ENCODE measurements around a stretch of chr10.

DNA sequence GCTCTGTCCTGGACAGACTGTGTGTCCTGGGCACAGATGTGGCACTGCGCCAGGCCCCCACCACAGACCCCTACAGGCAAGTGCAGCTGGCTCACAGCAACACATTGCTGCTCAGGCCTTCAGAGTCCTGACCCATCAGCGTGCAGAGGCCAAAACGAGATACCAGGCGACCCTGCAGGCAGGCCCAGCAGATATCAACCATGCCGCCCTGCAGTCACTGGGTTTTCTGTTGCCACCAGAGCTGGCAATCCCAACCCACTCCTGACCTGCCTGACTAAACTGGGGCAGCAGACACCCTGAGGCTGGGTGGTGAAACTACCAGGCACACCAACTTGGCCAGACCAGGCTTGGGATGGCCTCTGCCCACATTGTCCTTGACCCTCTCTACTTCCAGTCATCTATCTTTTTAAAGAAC, 20.3 kb downstream of the ZCCHC24 start:
- RRBS: no CpG with 5 or more reads among the region's 5 CpGs

DNA sequence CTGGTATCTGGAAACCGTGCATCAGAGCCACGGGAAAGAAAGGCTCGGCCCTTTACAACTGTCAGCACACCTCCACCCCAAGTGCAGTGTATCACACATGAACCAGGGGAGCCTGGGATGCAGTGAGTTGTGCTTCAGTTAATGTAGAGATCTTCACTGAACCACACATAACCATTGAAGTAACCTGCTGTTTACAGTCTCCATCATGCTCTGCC, 12.0 kb downstream of the NUTM2B start:
- RRBS: no CpG with 5 or more reads among the region's 3 CpGs

- RRBS: 1% methylated on average over 17 of the region's 77 CpGs
These were observed 44.3 kb downstream of the SFTPD start for GRCh38 chr10:79904306-79905360.

GRCh38 chr10:80144002-80144305, 11.4 kb downstream of the PLAC9 start:
- RRBS: no CpG with 5 or more reads among the region's 7 CpGs

- RRBS: 89% methylated on average over 2 of the region's 6 CpGs
These were observed 20.5 kb downstream of the ANXA11 start for GRCh38 chr10:80184603-80185569.

GRCh38 chr10:80253851-80254279, 35.6 kb downstream of the MAT1A start:
- RRBS: no CpG with 5 or more reads among the region's 2 CpGs

DNA sequence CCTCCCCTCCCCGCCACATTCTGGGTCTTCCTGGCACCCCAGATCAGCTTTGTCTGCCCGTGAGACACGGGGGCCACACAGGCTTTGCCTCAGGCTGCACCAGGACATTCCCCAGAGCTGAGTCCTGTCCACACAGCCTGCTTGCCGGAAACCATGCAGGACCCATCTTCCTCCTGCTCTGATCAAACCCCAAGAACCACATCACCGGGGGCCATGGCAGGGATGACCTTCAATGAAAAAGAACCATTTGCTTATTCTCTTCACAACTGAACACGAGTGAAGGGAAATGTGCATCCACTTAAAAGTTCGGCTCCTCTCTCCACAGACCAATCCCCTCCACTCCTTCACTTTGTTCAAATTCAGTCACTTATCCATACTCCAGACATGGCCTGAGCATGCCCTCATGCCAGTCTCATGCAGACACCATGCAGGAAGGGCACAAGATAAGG, 18.4 kb downstream of the MAT1A start:
- RRBS: no CpG with 5 or more reads among the region's 7 CpGs

DNA sequence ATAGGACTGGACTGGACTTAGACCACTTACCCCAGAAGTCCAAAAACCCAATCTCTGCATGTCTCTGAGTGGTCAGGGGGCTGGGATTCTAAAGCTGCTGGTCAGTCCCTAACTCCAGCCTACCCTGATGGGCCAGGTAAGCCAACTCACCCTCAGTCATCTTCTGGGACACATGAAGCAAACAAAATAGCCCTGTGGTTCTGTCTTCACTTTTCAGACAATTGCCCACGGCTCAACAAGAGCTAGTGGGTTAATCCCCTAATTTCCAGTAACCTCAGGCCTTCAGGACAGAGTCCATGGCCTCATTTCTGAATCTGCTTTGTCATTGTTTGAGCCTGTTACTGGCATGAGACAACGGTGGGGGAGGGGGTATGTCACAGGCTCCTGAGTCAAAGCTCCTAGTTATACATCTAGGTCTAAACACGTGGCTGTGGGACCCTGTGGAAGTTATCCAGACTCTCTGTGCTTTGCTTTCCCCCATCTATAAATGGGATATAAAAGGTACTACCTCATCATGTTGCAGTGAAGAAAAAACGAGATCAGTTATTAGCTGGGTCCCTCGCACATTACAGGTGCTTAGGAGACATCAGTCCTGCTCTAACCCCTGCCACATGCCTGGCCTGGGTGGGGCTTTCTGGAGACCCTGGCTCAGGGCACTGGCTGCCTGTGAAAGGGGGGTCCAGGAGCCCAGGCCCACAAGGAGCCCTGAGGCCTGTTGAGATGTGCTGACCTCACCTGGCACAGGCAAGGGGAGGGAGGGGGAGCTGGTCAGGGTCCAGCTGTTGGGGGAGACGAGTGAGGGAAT, 16.6 kb downstream of the MAT1A start:
- RRBS: no CpG with 5 or more reads among the region's 6 CpGs

- RRBS: no CpG with 5 or more reads among the region's 3 CpGs
These were observed 1.4 kb upstream of the MAT1A start for GRCh38 chr10:80290827-80291291.

DNA sequence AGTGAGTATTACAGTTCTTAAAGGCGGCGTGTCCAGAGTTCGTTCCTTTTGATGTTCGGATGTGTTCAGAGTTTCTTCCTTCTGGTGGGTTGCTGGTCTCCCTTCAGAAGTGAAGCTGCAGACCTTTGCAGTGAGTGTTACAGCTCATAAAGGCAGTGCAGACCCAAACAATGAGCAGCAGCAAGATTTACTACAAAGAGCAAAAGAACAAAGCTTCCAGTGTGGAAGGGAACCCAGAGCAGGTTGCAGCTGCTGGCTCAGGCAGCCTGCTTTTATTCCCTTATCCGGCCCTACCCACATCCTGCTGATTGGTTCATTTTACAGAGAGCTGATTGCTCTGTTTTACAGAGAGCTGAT, 2.2 kb downstream of the DYDC2 start:
- RRBS: no CpG with 5 or more reads among the region's 5 CpGs

GRCh38 chr10:80414561-80414932, 6.2 kb downstream of the PRXL2A start:
- RRBS: no CpG with 5 or more reads among the region's 3 CpGs

DNA sequence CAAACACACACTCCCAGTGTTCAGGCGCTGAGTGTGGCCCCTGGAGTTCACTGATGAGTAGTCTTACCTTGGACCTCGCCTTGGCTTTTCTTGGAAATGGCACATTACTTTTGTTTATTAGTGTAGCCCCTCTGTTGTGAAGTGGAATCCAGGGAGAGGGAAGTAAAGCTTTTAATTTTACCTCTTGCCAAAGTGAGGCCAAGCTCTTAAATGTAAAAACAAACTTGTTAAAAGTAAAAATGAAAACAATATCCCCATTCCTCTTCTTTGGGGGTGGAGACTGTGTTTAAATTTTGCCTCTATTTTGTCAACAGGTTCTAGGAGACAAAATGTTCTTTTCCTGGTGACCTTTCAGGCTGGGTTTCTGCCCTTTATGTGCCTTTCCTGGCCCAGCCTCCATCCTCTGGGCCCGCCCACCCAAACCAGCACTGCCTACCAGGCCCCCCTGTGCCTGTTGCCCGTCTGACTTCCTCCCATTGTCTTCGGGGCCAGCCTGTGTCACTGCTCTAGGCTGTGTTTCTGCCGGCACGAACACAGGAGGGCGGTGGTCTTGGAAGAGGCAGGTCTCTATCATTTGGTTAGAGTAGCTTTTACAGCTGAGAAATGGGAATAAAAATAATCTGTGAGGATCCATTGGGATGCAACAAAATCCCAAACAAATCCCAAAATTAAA, 13.8 kb downstream of the TSPAN14 start:
- RRBS: no CpG with 5 or more reads among the region's 8 CpGs

- RRBS: no CpG with 5 or more reads among the region's 9 CpGs
These were observed 234.3 kb downstream of the SH2D4B start for GRCh38 chr10:80771922-80772455.

DNA sequence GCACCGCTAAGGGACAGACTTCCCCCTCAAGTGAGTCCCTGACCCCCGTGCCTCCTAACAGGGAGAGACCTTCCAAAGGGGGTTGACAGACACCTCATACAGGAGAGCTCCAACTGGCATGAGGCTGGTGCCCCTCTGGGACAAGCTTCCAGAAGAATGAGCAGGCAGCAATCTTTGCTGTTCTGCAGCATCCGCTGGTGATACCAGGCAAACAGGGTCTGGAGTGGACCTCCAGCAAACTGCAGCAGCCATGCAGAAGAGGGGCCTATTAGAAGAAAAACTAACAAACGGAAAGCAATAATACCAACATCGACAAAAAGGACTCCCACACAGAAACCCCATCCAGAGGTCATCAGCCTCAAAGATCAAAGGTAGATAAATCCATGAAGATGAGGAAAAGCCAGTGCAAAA, 280.8 kb downstream of the SH2D4B start:
- RRBS: no CpG with 5 or more reads among the region's 5 CpGs

DNA sequence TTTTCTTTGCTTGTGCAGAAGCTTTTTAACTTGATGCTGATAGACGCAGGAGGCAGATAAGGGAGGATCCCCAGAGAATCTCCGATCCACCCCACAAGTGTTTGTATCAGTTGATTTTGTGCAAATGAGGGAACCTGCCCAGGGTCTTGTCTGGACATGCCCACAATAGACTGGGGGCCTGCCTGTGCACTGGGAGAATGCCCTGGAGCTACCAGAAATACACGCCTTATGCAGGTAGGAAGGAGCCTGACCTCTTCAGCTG, 430.8 kb upstream of the NRG3 start:
- RRBS: no CpG with 5 or more reads among the region's 3 CpGs

DNA sequence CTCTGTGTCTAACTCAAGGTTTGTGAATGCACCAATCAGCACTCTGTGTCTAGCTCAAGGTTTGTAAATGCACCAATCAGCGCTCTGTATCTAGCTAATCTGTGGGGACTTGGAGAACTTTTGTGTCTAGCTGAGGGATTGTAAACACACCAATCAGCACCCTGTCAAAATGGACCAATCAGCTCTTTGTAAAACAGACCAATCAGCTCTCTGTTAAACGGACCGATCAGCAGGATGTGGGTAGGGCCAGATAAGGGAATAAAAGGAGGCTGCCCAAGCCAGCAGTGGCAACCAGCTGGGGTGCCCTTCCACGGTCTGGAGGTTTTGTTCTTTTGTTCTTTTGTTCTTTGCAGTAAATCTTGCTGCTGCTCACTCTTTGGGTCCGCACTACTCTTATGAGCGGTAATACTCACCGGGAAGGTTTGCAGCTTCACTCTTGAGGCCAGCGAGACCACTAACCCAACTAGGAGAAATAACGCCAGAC, 90.2 kb upstream of the NRG3 start:
- RRBS: no CpG with 5 or more reads among the region's 9 CpGs

- RRBS: no CpG with 5 or more reads among the region's 2 CpGs
These were observed 557.3 kb downstream of the NRG3 start for GRCh38 chr10:82432309-82432731.

DNA sequence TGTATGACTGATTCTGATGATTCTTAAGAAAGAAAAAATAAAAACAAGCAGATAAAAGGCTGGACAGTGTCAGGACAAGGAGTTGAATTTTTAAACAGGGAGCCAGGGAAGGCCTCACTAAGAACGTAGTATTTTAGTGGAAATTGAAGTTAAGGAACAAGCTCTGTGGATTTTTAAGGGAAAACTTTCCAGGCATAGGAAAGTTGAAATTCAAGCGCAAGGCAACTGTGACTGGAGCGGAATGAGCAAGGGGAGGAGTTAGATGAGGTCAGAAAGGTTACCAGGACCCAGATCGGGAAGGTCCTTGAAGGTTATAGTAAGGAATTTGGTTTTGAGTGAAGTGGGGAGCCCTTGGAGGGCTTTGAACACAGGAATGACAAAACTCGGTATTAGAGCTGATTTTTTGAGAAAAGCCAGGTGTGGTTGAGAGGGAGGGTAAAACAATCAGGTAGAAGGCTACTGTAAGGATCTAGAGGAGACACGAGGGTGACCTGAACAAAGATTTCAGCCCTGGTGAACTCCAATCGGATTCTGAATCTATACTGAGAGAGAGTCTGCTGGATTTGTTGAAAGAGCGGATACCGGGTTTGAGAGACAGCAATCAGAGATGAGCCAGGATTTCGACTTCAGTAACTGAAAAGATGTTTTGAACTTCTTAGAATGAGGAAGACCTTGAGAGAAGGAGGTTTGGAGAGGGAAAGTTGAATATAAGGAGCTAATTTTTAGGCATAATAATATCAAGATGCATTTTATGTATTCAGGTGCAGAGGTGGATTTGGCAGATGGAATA, 1013.9 kb downstream of the NRG3 start:
- RRBS: no CpG with 5 or more reads among the region's 10 CpGs

DNA sequence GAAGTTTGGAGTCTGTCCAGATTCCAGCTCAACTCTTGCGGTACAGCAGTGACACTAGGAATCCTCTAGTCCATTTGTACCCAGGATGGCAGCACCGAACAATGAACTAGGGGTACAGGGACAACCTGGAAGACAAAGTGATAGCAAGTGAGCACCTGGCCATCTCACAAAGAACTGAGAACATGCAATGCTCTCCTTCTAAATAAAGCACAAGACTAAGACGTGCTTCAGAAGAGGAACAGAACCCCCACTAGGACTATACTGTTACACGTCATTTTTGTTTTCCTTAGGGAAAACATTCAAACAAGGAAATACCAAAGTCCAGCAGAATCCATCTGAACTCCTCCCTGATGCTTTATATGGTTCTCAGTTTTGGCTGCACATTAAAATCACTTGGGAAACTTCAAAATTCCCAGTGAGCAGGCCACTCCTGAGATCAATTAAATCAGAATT, 866.7 kb upstream of the GHITM start:
- RRBS: no CpG with 5 or more reads among the region's 4 CpGs